AG09309 (cell line): ENCODE measurements around the gene C9orf85.

GRCh38 chr9:69181735-69182445 lies 7.8 kb downstream of the TJP2 start:
- RRBS = no CpG with 5 or more reads among the region's 5 CpGs

DNA sequence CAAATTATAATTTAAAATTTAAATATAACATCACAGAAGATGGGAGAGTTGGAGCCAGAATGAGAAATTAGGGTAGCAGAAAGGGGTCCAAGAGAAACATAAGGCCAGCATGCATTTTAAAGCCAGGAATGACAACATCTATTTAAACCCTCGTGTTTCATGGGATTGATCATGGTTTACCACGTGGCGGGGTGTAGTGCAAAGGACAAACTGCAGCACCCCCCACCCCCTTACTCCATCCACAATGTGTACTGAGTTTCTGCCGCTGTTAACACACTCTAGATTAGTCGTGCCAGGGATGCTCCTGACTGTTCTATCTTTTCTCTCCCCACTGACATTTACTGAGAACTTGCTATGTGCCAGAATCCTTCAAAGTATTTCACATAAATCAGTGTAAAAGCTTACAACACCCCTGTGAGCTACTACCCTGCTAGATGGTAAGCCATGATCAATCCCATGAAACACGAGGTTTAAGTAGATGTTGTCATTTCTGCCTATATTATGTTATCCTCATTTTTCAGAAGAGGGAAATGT lies 136.2 kb downstream of the ENTREP1 start:
- RRBS = no CpG with 5 or more reads among the region's 6 CpGs

GRCh38 chr9:69632554-69633136 lies 39.5 kb downstream of the APBA1 start:
- RRBS = no CpG with 5 or more reads among the region's 4 CpGs

GRCh38 chr9:70170213-70170704 lies 88.5 kb upstream of the SMC5 start:
- RRBS = no CpG with 5 or more reads among the region's 7 CpGs

DNA sequence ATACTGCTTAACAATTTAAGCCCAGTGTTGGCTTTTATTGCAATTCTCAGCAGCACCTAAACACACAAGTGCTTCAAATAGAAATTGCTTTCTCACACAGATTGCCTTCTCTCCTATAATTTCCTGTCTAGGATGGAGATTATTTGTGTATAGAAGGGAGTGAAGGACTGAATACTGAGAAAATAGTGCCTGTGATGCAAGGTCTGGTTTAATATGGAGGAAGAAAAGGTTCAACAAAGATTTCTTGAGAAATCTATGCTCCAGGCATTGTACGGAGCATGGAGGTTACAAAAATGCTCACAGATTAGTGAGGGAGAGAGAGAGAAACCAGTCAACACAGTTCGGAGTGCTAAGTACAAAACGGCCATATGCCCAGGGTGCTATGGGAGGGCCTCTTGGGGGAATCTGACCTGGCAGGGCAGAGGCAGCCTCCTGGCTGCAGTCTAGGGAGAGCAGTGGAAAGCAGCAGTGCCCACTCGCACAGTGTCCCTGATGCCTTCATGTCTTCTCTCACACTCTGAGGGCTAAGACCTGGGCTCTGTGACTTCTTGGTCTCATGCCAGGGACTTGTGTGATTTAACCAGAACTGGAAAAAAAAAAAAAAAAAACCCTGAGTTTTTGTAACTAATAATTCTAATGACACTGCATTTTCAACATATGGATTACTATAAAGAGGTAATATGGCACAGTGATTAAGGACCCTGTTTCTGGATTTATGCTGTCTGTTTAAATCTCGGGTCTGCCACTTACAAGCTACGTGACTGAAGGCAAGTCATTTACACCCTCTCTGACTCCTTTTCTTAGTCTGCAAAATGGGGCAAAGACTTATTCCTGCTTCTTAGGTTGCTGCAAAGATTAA lies 29.7 kb upstream of the SMC5 start:
- RRBS = no CpG with 5 or more reads among the region's 6 CpGs

DNA sequence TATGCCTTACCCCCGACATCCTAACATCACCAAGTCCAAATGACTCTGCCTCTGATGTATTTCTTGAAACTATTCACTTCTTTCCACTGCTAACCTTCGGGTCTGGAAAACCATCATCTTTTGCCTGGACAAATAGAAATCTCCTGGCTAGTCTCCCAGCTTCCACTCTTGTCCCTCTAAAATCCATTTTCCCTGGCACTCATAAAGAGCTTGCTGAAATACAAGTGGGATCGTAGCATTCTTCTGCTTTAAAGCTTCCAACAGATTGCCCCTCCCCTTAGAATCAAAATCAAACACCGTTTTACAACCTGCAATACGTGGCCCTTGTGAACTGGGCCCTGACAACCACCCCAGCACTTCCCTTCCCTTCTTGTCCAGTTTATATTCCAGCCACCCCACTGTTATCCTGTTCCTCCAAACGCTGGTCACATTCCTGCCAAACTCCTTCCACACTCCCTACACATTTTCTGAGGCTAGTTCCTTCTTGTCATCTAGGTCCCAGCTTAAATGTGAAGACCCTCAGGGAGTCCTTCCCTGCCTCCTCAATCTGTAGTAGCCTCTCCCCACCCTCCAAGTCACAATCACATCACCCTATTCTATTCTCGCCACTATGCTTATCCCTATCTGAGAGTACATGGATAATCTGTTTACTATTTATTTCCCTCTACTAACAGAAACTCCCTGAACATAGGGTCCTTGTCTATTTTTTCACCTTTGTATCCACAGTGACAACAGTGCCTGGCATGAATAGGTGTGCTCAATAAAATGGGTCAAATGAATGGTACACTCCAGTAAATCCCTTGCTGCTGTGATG lies 31.2 kb downstream of the KLF9 start:
- RRBS = no CpG with 5 or more reads among the region's 7 CpGs

DNA sequence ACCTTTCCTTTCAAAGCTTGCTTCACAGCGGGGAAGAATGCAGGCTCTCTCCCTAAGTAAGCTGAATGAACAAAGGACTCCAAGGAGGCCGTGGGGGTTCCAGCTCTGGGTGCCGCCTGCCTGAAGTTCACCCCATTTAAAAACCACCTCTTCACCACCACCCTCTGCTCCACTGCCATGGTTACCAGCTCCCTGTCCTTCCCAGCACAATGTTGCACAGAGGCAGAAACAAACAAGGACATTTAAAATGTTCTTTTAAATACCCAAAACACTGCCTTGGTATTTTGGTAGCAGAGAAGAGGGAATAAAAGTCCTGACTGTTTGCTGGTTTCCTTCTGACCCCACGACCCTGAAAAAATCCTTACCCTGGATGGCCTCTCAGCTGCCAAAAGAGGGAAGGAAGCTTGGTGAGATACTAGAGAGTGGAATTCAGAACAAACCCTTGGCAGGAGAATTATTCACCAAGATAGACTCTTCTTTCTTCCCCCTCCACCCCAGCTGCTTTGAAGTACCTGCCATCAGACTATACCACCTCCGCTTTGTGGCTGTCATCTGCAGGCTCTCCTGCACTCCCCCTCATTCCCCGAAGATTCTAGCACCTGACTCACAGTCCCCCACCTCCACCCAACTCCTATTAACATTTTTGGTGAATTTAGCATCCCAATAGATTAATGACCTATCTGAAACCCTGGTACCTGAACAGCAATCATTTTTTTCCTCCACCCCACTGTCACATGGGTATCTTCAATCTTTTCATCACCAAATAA lies 7.2 kb upstream of the KLF9 start:
- RRBS = no CpG with 5 or more reads among the region's 6 CpGs

GRCh38 chr9:71249782-71250097 lies 128.3 kb upstream of the TRPM3 start:
- RRBS = no CpG with 5 or more reads among the region's 3 CpGs

- RRBS = no CpG with 5 or more reads among the region's 6 CpGs
Observed at GRCh38 chr9:71646984-71647589, 121.2 kb downstream of the CEMIP2 start.

GRCh38 chr9:71744585-71745638 lies 23.4 kb downstream of the CEMIP2 start:
- RRBS = no CpG with 5 or more reads among the region's 17 CpGs

GRCh38 chr9:71765418-71766154 lies 2.7 kb downstream of the CEMIP2 start:
- RRBS = 49% methylated on average over 2 of the region's 8 CpGs

DNA sequence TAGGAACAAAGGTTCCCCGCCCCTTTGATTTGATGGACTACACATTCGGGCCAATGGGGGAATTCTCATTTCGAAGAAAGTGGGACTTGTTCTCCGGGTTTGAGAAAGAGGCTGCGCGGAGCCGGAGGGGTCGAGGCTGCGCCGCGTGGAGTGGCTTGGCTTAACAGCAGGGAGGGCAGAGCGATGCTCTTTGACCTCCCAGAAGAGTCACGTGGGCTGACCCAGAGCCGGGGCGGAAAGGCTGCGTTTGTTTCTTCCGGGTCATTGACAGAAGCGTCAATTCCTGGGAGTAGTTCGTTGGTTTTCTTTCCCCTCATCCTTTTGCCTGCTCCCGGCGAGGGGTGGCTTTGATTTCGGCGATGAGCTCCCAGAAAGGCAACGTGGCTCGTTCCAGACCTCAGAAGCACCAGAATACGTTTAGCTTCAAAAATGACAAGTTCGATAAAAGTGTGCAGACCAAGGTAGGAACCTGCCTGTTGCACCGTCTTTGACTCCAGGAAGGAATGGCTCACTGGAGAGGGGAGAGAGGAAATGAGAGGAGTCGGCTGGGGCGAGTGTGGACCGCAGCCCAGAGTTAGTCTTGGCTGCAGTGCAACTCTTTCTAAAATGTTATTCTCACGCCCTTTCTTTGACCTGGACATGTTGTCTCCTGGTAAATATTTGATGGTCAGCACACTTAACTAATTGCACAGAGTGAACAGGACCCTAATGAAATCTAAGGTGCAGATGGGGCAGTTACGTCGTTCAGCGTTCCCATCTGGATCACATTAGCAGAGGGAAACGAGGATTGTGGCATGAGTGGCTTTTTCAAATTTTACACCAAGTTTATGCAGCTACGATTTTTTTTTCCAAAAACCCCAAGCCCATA lies at the start of gene C9orf85:
C9orf85 (plus strand) TSS at position 264 of the 868 bp plus-strand sequence.
- RRBS = 4% methylated on average over 10 of the region's 37 CpGs

DNA sequence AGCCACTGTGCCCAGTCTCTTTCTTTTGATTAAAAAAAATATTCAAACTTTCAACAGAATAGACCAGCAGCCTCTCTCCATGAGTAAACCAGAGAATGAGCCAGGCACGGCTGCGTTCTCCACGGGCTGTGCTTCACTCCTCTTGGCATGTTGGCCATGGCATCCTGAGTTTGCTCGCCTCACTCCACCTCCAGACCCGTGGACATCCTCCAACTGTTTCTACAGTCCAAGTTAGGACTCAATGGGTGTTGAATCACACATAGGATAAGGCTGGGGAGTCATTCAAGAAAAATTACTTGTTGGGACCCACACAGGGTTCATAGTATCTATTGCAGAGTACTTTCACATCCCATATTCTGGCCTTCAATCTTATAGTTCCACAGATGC lies 20.0 kb upstream of the GDA start:
- RRBS = no CpG with 5 or more reads among the region's 5 CpGs

- RRBS = no CpG with 5 or more reads among the region's 4 CpGs
Observed at GRCh38 chr9:72133230-72133779, 15.9 kb upstream of the GDA start.

DNA sequence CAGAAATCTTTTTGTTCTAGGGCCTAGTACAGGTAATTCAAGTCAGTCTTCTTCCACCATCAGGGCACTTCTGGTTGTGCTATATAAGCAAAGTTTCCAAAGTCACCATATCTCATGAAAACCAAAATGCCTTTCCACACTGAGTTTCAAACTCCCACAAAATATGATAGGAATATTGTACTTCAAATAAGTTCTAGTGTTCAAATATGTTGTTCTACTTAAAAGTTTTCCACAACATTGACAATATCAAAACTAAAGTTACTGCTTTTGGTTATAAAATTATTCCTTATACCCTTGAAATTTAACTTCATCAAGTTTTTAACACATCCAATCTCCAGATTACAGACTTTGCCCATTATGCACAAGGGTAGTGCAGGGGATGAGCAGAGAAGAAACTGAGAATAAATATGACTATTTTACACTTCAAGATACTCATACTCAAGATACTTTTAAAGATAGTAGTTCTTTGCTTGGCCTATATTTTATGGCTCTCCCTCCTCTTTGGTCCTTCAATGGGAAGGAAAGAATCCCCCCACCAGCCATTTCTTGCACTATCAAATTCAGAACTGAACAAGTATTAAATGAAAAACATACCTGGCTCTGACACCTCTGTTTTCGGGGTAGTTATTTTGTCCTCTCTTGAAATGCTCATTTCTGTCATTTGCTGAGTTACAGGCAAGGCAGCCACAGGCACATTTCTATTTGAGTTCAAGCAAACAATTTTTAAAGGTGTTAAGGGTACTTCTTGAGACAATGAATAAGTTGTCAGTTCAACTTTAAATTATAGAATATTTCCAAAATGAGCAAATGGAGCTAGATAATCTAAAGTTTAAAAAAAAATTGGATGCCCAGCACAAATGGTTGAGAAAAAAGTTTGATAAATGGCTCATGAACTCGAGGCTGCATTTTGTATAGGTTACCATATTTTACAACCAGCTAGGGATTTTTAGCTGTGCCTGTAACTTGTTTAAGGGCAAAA lies 5.9 kb downstream of the ZFAND5 start:
- RRBS = no CpG with 5 or more reads among the region's 2 CpGs

- RRBS = no CpG with 5 or more reads among the region's 6 CpGs
Observed at GRCh38 chr9:72360360-72361256, 4.4 kb downstream of the ZFAND5 start.

- RRBS = no CpG with 5 or more reads among the region's 24 CpGs
Observed at GRCh38 chr9:72526939-72528267, 6.0 kb downstream of the TMC1 start.

GRCh38 chr9:72680400-72680965 lies 159.1 kb downstream of the TMC1 start:
- RRBS = no CpG with 5 or more reads among the region's 2 CpGs

GRCh38 chr9:72827492-72828033 lies 125.3 kb downstream of the ALDH1A1 start:
- RRBS = no CpG with 5 or more reads among the region's 4 CpGs

DNA sequence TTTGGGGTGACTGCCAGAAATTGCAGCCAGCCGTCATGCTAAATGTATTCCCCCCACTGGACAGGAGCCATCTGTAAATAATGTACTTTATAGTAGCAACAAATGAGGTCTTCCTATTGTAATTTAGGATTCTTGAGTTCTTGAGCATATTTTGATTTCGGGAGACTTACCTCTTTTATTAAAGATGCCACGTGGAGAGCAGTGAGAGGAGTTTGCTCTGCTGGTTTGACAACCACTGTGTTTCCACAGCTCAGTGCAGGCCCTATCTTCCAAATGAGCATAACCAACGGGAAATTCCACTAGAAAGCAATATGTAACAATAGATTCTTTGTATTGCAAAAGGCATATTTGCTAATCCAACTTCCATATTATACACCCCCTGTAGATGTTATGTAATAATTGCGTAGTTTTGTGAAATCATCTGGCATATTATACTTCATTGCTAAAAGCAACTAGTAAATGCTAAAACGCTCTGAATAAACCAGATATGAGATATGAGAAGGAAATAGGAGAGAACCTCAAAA lies 27.5 kb downstream of the ALDH1A1 start:
- RRBS = no CpG with 5 or more reads among the region's 6 CpGs